ENCODE measurements around the genes KCNN4, ZNF155, ZNF235 and BCL3.

DNA sequence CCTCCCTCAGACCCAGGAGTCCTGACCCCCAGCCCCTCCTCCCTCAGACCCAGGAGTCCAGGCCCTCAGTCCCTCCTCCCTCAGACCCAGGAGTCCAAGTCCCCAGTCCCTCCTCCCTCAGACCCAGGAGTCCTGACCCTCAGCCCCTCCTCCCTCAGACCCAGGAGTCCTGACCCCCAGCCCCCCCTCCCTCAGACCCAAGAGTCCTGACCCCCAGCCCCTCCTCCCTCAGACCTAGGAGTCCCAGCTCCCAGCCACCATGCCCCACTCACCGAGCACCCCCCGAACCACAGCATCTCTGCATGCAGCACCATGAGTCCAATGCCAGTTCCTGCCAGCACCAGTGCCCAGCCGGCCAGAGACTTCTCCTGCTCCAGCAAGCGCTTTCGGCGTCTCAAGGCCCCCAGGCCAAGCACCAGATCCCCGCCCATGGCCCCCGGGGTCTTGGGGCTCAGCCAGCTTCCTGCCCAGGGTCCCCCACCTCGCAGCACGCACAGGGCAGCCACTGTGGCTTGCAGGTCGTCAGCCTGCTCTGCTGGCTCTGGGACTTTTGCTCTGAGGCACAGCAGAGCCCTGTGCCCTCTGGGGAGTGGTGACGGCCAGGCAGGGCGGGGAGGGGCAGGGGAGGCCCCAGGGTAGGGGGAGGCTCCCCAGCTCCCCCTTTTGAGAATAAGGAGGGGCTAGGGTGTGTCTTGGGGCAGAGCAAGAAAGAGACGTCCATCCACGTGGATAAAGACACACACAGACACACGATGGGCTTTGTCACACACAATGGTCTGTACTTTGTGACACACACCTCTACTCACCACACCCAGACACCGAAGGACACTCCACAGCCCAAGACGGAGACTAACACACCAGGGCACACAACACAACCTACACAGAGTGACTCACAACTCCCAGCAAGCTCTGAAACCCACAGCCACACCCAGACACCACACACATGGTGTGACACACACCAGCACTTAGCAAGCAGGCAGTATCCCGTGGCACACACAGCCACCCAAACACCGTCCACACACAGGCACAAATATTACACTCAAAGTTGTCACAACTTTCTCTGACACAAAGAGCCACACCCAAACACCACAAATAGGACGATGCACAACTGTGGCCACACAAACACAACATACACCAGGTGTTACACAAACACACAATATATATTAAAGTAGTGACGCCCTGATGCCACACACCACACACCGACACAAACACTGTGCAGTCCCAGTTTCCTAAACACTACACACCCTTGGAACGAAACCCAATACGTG is at the start of gene KCNN4:
KCNN4 (minus strand) TSS at position 543 of the 1,268 bp plus-strand sequence.
- PRO-cap, result no peak

DNA sequence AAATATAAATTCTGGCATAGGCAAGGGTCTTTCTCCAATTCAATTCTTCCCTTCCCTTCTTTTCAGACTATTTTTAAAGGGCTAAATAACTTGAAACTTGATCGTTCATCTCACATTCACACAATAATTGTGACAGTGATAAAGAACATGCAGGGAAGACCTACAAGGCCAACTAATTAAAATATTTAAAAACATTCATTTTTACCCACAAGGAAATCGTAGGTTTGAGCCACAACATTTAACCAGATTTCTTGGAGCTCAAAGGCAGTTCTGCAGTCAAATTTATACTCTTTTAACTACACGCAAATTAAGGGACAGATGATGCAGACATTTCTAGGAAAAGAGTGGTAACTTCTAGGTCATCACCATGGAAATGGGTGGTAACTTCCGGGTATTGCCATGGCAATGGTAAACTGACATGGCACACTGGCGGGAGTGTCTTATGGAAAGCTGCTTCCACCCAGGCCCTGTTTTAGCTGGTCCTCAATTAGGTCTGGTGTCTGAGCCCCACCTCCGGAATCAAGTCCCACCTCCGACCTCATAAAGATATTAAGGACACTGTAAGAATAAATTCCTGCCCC is 10.3 kb upstream of the LYPD5 start:
- PRO-cap, result no peak

GRCh38 chr19:43866492-43867054 is 17.2 kb downstream of the ZNF404 start:
- PRO-cap, result no peak

DNA sequence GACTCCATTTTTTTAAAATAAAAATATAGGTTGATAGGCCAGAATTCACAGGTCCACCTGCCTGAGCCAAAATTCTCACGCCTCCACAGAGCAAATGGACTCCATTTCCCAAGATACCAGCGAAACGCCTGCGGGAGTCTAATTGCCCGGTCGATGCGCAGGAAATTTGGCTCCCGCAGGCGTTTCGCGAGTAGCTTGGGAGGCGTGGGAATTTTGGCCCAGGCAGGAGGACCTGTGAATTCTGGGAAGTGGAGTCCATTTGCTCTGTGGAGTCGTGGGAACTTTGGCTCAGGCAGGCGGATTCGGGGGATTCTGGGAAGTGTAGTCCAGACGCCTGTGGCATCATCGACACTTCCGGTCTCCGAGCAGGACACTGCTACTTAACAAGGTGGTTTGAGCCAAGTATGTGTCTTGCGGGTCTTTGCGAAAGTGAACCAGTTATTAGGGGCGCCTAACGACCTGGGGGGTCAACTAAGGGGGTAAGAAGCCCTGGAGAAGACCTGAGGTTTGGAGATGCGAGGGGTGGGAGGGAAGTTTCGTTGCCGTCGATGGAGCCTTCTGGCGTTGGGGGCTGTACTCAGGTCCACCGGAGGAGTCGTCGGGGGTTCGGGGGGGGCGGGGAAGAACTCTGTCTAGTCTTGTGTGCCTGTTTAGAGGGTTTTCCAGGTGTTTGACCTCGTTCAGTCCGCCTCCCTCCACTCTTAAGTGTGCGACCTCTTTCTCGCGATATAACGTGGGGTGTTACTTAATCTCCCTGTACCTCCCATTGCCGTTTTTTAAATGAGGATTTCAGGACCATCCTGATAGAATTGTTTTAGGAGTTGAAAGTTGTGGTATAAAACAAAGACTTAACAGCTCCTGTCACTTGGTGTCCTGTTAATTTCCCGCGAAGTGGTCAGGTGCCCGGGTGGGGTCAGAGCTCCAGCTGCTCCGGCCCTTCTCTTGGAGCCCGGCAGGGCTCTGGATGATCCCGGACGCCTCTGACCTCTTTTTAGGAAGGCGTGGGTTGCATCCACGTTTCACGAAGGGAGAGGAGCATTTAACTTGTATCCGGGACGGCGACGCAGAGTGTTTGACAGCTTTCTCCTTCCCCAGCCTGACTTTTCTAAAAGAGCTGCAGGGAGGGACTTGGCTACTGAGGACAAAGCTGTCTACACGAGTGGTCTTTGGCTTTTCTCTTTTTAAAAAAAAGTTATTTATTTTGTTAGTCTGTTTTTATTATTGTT is at the start of gene ZNF155:
ZNF155 (plus strand) TSS at position 345 of the 1,226 bp plus-strand sequence.
- PRO-cap, result no peak

GRCh38 chr19:44008538-44008938 is 5.8 kb downstream of the ZNF230 start:
- PRO-cap, result no peak

DNA sequence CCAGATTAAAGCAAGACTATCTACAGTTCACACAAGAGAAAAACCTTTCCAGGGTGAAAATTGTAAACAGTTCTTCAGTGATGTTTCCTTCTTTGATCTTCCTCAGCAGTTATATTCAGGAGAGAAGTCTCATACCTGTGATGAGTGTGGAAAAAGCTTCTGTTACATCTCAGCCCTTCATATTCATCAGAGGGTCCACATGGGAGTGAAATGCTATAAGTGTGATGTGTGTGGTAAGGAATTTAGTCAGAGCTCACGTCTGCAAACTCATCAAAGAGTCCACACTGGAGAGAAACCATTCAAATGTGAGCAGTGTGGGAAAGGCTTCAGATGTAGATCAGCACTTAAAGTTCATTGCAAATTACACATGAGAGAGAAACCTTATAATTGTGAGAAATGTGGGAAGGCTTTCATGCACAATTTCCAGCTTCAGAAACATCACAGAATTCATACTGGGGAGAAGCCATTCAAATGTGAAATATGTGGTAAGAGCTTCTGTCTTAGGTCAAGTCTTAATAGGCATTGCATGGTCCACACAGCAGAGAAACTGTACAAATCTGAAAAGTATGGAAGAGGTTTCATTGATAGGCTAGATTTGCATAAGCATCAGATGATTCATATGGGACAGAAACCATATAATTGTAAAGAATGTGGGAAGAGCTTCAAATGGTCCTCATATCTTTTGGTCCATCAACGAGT is 6.9 kb downstream of the ZNF222 start:
- PRO-cap, result no peak

GRCh38 chr19:44106572-44107106 is 6.6 kb upstream of the ZNF225 start:
- PRO-cap, result no peak

- PRO-cap, result no peak
These were observed 7.5 kb upstream of the ZNF226 start for GRCh38 chr19:44157224-44157999.

- PRO-cap, result no peak
These were observed at the start of gene ZNF235 for GRCh38 chr19:44304638-44305352. Gene ZNF235 (minus strand): TSS chr19:44305025.

- PRO-cap, result no peak
These were observed 12.8 kb downstream of the IGSF23 start for GRCh38 chr19:44626000-44626714.

DNA sequence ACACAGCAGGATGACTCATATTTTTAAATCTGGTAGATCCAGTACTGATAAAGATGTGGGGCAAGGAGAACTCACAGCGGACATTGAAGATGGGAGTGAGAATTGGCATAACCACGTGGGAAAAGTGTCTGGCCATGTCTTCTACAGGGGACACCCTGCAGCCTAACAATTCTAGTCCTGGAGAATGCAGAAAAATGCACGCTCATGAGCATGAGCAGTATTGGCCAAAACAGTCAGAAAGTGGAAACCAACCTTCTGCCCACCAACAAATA is 13.5 kb upstream of the BCL3 start:
- PRO-cap, result no peak

DNA sequence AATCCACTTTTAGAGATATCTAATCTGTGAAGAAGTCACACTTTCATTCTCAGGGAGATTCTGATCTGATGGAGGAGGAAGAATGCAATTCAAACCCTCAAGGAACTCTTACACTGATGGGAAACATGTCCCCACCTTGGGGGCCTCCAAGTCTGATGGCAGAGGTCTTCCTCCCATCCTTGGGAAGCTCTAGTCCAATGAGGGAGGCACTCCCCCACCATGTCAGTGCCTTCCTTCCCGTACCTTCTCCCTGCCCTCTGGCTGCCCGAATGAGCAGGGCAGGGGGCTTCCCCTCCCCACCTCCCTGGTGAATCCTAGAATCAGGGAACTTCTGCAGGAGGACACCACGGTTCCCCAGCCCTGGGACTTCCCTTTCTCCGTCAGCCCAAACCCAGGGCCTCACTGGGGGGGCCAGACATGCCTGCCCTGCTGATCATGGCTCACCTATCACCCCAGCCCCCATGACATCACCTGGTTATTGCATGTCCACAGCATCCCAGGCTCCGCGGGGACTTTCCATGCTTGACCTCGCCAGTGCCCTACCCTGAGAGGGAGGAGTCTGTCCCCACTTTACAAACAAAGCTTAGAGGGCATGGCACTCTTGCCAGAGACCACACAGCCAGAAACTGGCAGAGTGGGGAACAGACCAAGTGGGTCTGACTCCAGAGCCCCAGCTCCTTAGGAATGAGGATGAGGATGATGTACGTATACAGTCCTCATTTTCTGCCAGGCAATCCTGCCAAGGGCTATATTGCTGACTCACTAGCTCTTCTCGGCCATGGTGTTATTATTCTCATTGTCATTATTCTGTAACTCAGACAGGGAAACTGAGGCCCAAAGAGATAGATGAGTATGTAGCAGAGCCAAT is 9.7 kb upstream of the BCL3 start:
- PRO-cap, result no peak

- PRO-cap, result unidirectional peak, plus-strand start at chr19:44742151
These were observed 7.0 kb upstream of the BCL3 start for GRCh38 chr19:44741112-44742336.

DNA sequence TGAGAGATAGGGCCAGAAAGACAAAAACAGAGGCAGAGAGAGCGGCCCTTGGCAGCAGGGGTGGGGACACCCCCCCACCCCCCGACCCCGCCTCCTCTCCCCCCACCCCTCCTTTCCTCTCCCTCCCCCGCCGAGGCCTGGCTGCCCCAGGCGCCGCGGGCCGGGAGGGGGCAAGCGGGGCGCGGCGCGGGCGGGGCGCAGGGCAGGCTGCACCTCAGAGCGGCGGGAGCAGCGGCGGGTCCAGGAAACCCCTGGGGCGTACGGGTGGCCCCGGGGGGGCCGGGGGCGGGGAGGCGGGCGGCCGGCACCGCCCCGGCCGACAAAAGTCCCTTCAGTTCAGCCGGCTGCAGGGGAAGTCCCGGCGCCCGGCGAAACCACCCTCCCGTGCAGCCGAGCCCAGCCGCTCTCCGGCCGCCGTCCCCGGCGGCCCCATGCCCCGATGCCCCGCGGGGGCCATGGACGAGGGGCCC is at the start of gene BCL3:
BCL3 (plus strand) TSS at position 349 of the 470 bp plus-strand sequence.
- PRO-cap, result bidirectional peak, plus-strand start at position 349 of the sequence, minus-strand start at position 68 of the sequence

DNA sequence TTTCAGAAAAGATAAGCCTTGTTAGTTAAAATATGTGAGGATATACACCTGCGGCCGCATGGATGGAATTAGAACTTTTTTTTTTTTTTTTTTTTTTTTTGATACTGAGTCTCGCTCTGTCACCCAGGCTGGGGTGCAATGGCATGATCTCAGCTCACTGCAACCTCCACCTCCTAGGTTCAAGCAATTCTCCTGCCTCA is 3.1 kb upstream of the BCAM start:
- PRO-cap, result no peak

DNA sequence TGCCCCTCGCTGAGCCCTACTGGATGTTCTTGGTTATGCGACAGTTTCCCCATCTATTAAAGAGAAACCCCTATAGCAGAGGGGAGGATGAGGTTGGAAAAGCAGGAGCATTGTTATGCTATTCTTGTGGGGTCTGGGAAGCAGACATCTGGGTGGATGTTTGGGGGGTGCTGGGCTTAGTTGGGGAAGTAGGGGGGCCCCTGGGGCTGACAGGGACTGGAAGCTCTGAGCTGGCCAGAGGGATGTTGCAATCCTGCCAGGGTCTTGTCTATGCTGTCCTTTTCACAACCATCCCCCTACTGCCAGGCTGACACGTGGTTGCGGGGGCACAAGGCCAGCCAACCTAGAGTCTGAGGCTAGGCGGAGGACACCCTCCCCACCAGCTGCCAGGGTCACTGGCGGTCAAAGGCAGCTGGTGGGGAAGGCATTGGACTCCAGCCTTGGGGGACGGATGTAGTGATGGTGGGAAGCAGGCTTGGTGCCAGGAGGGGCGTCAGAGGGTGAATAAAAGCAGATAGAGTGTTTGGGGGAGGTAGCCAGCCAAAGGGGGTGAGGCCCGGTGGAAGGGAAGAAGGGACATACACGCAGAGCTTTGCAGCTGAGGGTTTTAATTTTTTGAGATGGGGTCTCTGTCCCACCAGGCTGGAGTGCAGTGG is 1.6 kb upstream of the APOC1 start:
- PRO-cap, result no peak

GRCh38 chr19:44944627-44945243 is 1.1 kb upstream of the APOC2 start:
- PRO-cap, result no peak

- PRO-cap, result no peak
These were observed 15.7 kb downstream of the RELB start for GRCh38 chr19:45016916-45017495.

DNA sequence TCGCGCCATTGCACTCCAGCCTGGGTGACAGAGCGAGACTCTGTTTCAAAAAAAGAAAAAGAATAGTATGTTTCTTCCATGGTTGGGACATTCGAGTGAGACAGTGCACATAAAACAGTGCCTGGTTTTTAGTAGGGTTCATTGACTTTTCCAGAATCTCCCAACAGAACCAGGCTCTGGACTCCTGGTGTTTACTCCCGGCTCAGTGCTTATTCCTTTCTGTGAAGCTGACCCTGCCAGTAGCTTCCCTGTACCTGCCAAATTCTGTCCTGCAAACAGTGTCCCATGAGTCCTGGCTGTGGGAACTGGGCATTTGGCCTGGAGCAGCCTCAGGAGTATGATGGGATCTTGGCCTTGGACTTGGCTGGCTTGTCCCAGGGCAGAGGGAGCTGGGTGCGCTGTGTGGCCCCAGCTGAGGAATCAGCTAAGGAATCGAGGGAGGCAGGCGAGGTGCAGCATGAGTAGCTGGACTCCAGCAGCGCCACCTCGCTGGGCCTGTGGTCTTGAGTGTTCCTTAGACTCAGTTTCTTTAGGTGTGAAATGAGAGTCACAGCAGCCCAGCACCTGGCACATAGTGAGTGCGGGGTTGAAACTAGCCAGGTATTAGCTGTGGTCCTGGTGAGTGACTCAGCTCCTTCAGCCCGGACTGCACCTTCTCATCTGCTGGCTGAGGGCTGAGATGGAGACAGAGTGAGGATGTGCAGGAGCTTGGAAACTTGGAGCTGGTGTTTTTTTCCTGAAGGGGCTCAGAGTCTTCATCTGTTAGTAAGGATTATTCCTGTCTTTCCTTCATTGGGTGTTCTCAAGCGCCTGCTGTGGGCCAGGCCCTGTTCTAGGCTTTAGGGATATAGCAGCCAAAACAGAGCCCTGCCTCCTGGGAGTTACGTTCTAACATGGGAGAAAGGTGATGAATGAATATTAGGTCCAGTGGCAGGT is 10.4 kb downstream of the CLASRP start:
- PRO-cap, result no peak

GRCh38 chr19:45116000-45116521 is 23.1 kb downstream of the PPP1R37 start:
- PRO-cap, result no peak